HT1080 (cell line): ENCODE measurements around a stretch of chr15.

DNA sequence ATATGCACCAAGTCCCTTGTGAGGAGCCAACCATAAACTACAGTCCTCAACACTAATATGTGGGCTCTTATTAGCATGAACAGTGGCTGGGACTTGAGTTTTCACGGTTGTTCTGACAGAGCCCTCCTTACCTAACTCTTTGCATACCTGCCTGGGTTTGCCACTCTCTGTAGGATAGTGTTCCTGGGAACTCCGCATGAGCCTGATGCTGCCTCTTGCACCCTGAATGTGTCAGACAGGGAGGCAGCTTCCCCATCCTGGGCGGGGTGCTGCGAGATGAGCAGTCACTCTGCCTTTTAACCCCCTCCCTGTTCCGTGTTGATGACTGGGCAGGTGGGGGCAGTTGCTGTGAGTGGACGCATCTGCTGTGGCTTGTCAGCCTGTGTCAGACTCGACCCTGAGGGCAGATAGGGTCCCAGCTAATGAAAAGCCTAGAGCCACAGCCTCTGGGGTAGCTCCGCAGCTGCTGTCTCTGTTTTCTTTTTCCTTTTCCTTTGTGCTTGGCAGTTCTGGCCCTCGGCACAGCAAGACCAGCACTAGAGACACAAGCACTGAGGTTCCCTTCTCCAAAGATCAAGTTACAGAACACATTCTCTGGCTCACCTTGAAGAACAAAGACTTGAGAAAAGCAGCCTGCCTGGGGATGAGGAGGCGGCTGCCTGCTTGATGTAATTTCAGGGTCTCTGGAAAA, 43.1 kb upstream of the GLCE start:
RAMPAGE:
- cytosol, long total RNA = no peak
- long total RNA = no peak
- nucleus, long total RNA = no peak

RAMPAGE:
- cytosol, long total RNA = no peak
- long total RNA = no peak
- nucleus, long total RNA = no peak
Measured at GRCh38 chr15:69161554-69162246, 1.3 kb downstream of the GLCE start.

DNA sequence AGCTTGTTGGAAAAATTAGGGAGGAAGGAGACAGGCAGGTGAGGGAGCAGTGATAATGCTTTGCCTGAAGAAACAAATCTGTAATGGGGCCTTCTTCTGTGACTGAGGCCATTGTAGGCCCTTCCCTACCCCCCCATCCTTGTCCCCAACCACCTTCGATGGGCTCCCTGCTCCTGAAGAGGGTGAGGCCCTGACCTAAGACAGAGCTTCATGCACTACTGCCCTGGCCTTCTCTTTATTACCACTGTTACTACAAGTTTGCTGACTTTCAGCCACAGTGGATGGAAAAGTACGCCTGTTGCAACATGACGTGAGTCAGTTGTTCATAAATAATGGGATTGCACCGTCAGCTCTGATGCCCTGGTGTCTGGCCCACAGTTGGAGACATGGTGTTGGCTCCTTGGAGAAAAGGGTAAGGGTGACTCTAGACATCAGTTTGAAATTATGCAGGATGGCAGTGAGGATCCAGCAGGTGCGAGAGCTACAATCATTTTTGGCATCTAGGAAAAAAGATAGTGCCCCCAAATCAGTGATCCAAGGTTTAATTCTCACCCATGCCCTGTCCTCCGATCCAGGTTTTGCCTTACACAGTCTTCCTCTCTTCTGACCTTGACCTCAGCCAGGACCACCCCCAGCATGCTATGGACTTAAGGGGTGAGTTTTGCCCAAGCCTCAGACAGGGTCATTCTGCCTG, 5.5 kb downstream of the PAQR5 start:
RAMPAGE:
- cytosol, long total RNA = no peak
- long total RNA = no peak
- nucleus, long total RNA = no peak

GRCh38 chr15:69453262-69454067, 847 bp downstream of the RPLP1 start:
RAMPAGE:
- cytosol, long total RNA = no peak
- long total RNA = no peak
- nucleus, long total RNA = no peak

DNA sequence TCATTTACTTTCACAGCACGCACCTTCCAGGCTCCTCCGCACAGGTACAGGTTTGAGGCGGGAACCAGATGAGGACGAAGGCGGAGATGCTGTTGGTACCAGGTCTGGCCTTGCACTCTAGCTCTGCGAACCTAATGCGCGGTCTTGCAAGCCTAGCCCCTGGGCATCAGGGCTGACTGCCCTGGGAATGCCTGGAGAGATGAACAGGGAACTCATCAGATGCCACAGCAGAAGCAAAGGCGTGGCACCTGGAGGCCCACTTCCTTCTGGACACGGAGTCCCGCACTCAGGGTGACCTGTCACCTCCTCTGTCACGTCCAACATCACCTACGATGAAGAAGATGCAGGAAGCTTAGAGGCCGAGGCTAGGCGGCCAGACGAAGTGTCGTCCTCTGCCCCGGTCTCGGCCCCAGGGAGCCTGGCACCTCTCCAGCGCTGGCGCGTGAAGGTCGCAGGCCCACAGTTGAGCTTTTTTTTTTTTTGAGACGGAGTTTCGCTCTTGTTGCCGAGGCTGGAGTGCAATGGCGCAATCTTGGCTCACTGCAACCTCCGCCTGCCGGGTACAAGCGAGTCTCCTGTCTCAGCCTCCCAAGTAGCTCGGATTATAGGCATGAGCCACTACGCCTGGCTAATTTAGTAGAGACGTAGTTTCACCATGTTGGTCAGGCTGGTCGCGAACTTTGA, 9.5 kb downstream of the RPLP1 start:
RAMPAGE:
- cytosol, long total RNA = no peak
- long total RNA = no peak
- nucleus, long total RNA = no peak

RAMPAGE:
- cytosol, long total RNA = no peak
- long total RNA = no peak
- nucleus, long total RNA = no peak
Measured at GRCh38 chr15:69484709-69485230, 32.2 kb downstream of the RPLP1 start.

DNA sequence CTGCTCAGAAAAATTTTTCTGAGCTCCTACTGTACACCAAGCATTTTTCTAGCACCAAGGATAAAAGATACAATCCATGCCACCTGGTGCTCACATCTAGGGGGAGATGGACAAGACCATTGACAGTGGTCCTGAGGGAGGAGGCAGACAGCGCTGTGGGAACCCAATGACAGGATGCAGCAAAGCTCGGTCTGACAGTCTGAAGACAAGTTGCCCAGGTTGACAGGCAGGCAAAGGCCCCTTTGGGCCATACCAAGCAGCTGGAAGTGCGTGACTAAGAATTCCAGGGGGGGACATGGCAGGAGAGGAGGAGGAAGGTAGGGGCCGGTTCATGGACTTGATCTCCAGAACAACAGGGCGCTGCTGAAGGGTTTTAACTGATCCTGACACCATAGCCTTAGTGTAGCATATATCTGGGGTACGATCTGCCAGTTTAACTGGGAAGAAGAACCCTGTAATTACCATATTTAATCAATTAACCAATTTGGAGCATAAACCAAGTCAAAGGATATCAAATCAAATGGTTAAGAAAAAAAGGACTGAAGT, 83.4 kb downstream of the RPLP1 start:
RAMPAGE:
- cytosol, long total RNA = no peak
- long total RNA = no peak
- nucleus, long total RNA = no peak

DNA sequence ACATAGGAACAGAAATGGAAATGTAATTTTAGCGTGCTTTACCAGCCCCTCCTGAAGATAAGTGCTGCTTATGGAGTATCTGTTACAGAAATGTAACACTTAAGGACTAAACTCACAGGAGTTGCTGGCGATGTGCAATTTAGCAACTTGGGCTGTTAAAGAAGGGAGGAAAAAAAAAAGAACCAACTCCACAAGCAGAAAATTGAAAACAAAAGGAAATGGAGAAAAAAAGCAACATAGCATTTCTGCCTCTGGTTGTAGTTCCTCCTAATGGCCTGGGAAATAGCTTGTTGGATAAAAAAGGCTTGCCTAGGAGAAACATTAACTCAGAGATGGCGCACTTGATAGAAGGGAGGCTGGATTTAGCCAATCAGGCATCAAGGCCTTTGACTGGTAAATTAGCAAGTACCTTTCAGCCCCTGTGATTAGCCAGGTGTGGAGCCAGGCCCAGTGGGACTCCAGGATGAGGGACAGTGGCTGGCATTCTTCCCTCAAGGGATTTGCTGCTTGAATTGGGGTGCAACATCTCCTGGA, 84.3 kb downstream of the RPLP1 start:
RAMPAGE:
- cytosol, long total RNA = no peak
- long total RNA = no peak
- nucleus, long total RNA = no peak

DNA sequence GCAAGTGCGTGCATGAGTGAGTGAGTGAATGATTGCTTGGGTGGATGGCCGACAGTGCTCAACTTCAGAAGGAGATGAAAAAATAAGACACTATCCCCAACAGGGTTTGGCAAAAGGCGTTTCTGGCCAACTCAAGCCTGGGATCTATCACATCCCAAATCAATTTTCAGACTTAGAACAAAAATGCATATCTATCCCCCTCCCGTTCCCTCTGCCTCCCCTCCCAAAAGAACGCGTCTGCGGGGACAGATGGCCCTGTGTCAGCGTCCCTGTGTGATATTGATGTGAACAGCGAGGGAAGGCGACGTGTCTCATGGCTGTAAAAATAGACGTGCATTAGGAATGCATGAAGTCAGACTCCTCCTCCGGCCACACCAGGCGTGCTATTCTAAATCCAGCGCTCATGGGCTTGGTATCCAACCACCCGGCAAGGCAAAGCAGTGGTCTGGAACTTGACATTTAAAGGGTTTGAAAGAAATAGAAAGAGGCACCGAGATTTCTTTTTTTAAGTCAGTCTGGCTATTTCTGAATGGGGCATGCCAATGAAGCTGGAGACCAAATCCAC, 96.1 kb downstream of the RPLP1 start:
RAMPAGE:
- cytosol, long total RNA = no peak
- long total RNA = no peak
- nucleus, long total RNA = no peak

GRCh38 chr15:69666384-69667569, 214.2 kb downstream of the RPLP1 start:
RAMPAGE:
- cytosol, long total RNA = no peak
- long total RNA = no peak
- nucleus, long total RNA = no peak

DNA sequence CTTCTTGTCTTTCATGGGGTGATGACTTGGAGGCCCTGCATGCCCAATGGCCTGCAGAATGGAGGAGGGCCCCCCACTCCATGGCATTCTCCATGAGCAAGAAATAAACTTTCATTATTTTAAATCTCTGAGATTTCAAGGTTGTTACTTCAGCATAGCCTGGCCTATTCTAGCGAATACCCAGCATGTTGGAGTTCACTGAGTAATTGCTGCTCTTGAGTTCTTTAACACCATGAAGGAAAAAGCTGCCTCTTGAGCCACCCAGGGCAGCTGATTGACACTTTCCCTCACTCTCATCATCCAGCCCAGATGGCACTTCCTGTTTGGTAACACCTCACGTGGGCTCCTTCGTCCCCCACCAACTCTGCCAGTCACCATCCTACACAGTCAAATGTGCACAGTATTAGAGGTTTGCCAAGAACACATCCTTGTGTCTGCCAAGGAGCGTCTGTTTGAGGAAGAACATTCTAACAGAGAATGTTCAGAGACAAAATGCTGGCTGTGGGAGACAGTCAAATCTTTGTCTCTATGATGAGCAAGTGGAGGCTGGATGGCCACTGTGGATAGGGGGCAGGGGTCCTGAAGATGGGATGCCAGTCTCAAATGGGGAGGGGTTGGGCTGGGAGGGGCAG, 266.3 kb downstream of the RPLP1 start:
RAMPAGE:
- cytosol, long total RNA = no peak
- long total RNA = no peak
- nucleus, long total RNA = no peak

RAMPAGE:
- cytosol, long total RNA = no peak
- long total RNA = no peak
- nucleus, long total RNA = no peak
Measured at GRCh38 chr15:69893747-69894275, 203.9 kb downstream of the TLE3 start.

DNA sequence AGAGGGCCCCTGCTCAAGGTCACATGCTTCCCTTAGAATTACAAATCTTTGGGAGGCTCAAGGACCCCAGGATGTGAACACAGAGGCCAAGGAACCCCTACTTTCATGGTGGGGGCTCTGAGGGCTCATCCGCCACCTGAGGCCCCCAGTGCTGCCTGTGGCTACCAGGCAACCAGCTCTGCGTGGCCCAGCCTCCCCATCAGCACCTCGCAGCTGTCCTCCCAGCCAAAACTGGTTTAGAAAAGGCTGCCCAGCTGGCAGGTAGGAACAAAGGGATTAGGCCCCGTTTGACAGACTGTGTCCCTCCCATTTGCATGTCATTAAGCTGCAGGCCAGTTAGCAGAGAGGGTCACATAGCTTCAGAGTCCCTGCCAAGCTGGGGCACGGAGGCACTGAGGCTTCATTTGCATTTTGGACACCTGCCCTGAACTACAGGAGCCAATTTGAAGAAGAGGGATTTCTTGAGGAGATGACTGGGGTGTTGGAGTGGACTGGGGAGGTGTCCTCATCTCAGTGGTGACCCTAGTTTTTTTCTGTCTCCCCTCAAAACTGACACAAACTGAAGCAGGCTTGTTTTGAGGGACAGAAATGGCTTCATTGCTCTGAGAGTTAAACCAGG, 177.9 kb downstream of the TLE3 start:
RAMPAGE:
- cytosol, long total RNA = no peak
- long total RNA = no peak
- nucleus, long total RNA = no peak

RAMPAGE:
- cytosol, long total RNA = no peak
- long total RNA = no peak
- nucleus, long total RNA = no peak
Measured at GRCh38 chr15:69997813-69998209, 99.9 kb downstream of the TLE3 start.

GRCh38 chr15:70048613-70049270, 49.0 kb downstream of the TLE3 start:
RAMPAGE:
- cytosol, long total RNA = no peak
- long total RNA = no peak
- nucleus, long total RNA = no peak

DNA sequence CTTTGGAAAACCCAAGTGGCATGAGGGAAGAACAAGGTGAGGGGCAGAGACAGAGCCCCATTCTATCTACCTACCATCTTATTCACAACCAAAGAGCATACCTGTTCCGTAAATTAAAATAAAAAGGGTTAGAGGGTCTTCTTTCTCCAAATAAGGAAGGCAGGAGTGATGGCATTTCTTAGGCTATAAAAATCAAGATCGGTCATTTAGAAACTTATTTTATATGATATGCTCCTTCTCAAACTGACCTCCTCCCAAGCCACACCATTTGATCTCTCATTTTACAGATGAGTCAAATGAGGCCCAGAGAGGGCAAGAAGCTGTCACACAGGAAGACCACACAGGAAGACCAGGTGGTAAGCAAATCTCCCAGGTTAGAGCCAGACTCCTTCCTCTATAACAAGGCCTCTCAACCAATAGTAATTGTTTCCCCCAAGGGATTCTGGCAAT, 13.9 kb downstream of the TLE3 start:
RAMPAGE:
- cytosol, long total RNA = no peak
- long total RNA = no peak
- nucleus, long total RNA = no peak

DNA sequence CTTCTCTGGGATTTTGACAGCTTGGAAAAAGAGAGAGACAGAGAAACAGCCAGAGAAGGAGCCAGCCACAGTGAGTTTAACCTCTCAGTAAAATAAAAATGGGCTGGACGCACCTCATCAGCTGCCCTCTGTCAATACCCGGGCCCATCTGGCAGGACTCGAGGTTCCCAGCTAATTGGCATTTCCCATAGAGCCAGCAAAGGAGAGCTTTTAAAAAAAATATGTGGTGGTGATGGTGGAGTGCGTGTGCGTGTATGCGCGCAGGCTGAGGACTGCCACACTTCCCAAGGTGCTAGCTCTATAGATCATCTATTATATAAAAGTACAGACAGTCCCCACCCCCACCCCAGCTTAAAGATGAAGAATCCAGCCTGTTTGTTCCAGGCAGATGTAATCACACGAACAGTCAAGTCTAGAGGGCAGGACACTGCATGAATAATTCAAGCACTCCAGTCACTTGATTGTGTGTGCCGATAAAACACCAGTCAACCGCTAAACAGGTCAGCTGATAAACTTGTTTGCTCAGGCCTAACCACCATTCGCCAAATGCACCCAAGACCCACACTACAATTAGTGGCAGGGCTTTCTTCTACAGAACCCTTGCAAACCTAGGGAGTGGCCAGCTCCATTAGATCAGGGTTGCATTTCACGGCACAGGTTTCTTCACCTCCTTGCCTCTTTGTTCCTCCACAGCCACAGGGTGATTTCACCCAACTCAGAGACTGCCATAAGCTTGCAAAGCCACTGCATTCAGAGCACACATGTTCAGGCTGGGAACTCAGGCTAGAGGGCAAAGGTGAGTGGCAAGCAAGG, 5.9 kb downstream of the TLE3 start:
RAMPAGE:
- cytosol, long total RNA = no peak
- long total RNA = no peak
- nucleus, long total RNA = no peak

RAMPAGE:
- cytosol, long total RNA = no peak
- long total RNA = no peak
- nucleus, long total RNA = no peak
Measured at GRCh38 chr15:70093076-70094163, 4.3 kb downstream of the TLE3 start.

DNA sequence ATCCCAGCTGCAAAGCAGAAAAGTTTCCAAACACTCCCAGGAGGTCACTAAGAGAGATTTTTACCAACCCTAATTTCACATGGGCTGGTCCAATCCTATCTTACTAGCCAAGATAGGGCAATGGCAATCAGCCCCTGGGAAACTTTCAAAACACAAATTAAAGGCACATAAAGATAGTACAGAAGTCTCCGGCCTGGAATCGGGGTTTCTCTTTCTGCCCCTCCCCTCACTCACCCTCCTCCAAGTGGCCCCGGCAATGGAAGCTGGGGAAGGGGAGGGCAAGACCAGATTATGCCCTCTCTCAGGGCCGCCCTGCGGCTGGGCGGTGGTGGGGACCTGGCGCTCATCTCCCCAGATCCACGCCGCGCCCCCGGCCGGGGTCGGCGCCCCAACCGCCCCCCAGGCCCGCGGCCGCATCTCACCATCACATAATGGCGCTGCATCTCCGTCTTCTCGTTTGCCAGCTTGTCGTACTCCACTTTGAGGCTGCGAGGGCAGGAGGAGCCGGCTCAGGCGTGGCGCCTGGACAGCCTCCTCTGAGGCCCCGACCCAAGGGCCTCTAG, 2.5 kb downstream of the TLE3 start:
RAMPAGE:
- cytosol, long total RNA = no peak
- long total RNA = no peak
- nucleus, long total RNA = no peak

DNA sequence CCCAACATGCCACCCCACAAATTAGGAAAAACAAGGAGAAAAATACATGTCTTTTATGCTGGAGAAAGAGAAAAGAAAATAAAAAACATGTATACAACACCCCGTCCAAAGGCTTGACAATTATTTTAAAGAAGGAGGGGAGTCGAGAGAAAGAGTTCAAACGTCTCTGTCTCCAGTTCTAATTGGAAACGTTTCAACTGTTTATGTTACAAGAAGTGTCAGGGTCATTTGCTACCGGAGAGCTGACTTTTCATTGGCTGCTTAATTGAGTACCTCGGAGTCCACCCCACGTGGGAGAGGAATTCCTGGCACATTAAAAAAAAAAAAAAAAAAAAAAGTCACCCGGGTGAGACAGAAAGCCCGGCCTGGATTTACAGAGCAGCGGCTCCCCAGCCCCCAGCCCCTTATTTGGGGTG, 3.7 kb upstream of the TLE3 start:
RAMPAGE:
- cytosol, long total RNA = no peak
- long total RNA = no peak
- nucleus, long total RNA = no peak